Ovary (tissue), 7 donors: ENCODE measurements around a stretch of chr5.

- PRO-cap, 7 experiments: no peak in any of the 7 experiments
- RAMPAGE, long total RNA, 2 experiments: no peak in any of the 2 experiments
These were observed 39.5 kb downstream of the SEMA6A start for GRCh38 chr5:116535151-116535585.

DNA sequence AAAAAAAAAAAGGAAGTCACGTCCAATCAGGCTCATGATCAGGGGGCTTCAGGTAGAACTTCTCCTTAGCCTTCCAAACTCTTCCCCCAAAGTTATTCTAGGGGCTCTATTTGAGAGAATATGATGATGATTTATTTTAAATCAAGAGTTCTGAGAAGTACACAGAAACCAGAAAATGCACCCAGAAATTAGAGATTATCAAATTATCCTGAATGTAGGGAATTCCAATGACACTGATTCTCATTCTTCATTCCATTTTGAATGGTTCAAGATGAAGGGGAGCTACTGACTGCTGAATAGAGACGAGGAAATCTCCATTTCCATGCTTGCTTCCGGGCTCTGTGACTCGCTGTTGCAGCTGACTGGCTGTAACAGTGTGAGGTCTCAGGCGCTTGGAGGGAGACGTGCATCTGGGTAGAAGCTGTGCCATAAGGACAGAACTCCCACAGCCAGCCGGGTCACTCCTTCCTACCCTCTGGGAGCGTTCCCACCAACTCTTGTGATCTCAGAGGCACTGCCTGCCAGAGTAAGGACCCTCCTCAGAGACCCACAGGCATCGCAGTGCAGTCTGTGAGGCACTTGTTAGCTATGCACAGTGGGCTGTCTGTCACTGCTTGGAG is 203.2 kb upstream of the SEMA6A start:
- PRO-cap, 7 experiments: peak in 1 of 7 experiments; most common plus-strand start position 374 of the sequence (in 1)
- RAMPAGE, long total RNA, 2 experiments: no peak in any of the 2 experiments

DNA sequence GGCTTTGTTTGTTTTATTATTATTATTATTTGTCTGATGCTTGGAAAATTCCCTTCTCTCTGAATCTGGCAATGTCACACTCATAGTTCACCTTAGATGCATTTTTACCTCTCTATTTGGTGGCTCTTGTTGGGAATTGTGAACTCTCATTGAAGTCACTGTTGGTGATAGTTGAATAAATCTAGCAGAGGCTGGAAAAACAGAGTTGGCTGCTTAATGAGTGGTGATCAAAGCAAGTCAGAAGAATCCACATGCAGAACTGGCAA is 364.5 kb upstream of the SEMA6A start:
- PRO-cap, 7 experiments: no peak in any of the 7 experiments
- RAMPAGE, long total RNA, 2 experiments: no peak in any of the 2 experiments

GRCh38 chr5:117343682-117343977 is 769.0 kb upstream of the SEMA6A start:
- PRO-cap, 7 experiments: no peak in any of the 7 experiments
- RAMPAGE, long total RNA, 2 experiments: no peak in any of the 2 experiments

DNA sequence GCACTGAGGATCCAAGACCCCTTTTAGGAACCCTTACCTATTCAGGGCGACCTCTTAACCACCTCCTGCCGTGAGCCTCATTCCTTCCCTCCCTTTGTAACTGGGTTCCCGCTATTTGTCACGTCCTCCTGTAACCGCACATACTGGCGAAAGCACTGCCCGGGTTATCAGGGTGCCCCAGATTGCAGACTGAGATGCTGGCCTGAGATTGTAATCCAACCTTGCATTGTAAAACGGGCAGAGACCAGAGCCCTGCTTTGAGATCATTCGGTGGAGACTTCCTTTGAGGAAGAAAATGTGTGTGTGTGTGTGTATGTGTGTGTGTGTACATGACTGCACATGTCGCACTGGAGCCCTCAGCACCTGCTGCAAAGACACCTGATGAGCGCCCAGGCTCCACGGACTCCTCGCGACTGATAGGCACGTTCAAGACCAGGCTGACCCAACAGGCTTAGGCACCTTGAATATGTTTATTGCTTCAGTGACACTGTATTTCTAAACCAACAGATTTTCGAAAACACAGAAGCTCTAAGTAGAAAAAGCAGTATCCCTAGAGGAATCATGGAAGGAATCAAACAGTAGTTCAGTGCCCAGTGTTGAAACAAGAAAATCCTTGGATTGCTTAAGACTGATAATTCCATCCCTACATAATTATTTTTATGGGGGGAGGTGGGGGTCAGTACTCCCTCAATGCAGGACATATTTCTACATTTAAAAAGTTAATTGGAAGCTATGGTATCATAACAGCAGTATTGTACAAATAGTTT is 86.5 kb upstream of the TNFAIP8 start:
- PRO-cap, 7 experiments: no peak in any of the 7 experiments
- RAMPAGE, long total RNA, 2 experiments: no peak in any of the 2 experiments

- PRO-cap, 7 experiments: no peak in any of the 7 experiments
- RAMPAGE, long total RNA, 2 experiments: no peak in any of the 2 experiments
These were observed 65.7 kb upstream of the TNFAIP8 start for GRCh38 chr5:119290117-119290582.

GRCh38 chr5:119309323-119309799 is 46.5 kb upstream of the TNFAIP8 start:
- PRO-cap, 7 experiments: no peak in any of the 7 experiments
- RAMPAGE, long total RNA, 2 experiments: no peak in any of the 2 experiments

- PRO-cap, 7 experiments: no peak in any of the 7 experiments
- RAMPAGE, long total RNA, 2 experiments: no peak in any of the 2 experiments
These were observed 2.3 kb downstream of the TNFAIP8 start for GRCh38 chr5:119358156-119358449.

DNA sequence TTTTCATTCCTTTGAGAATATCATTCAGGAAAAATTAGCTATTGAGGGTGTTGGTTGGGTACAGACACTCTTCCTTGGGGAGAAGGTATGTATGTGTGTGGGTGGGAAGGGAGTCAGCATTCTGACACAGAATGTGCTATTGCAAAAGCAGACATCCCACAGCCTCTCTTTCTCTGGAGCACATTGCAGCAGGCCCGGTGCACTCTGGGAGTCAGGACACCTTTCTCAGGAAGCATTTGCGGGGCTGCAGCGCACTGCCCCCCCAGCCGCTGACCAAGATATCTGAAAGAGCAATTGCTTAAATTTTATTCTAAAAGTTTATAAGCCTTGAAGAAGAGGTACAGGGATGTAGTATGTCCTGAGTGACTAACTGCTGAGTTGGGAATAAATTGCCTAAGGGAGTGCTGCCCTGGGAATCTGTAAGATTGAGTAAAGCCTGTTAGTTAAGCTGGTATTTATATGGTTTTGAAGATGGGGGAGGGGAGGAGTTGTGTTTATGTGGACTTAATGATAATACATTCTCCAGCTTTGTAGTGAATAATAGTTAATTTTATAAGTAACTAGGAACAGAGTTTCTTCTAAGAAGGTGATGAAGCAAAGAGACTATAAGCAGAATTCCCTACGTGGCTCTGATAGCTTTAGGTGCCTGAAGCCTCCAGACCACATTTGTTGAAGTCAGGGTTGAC is 5.3 kb downstream of the TNFAIP8 start:
- PRO-cap, 7 experiments: no peak in any of the 7 experiments
- RAMPAGE, long total RNA, 2 experiments: no peak in any of the 2 experiments

DNA sequence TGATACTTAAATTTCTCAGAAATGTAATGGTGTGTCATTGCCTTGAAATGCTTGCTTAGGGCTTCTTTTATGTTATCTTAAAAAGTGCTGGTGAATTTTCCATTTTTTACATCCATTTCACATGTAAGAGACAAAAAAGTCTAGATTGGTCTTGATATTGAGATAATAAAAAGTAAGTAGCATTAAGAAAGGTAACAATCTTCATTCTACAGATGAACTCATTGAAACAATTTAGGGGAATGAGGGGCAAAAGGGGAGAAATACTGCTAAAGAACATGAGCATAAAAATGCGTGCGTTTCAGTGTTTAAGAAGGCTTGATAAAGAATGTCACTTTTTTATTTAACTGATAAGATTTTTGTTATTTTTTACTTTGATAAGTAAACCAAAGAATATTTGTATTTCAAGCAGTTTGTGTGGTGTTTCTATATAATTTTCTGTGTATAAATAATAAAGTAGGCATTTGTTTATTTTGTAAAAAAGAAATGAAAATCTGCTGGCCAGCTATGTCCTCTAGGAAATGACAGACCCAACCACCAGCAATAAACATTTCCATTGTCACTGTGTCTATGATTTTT is 38.3 kb downstream of the TNFAIP8 start:
- PRO-cap, 7 experiments: no peak in any of the 7 experiments
- RAMPAGE, long total RNA, 2 experiments: no peak in any of the 2 experiments

DNA sequence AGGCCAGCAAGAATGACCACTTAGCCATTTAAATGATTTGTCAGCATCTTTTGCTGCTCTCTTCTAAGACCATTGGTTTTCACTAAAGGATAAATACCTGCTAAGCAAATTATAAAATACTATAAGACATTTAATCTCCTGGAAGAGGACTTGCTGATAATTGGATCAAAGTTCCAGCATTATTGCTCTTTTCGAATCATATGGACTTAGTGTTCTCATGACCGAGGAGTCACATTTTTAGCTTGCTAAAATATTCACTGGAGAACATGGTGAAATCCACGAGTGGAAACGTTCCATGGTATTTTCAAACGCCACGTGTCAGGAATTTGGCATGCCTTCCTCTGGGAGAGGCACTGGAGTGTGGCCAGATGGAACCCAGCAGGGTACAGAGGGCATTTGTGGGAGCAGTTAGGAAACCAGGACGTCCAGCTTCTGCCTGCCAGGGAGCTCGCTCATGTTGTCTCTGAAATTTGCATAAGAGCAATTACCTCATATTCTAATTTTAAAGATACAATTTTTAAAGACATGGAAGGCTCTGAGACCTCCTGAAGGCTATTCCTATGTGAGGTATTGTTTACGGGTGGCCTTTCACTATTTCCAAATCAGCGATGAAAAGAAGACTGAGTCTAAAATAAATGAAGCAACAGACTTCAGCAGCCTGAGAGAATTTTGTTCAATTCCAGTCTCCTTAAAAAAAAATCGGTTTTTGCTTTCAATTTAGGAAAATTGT is 43.2 kb downstream of the TNFAIP8 start:
- PRO-cap, 7 experiments: no peak in any of the 7 experiments
- RAMPAGE, long total RNA, 2 experiments: no peak in any of the 2 experiments

GRCh38 chr5:120511888-120512969 is 48.1 kb downstream of the PRR16 start:
- PRO-cap, 7 experiments: no peak in any of the 7 experiments
- RAMPAGE, long total RNA, 2 experiments: no peak in any of the 2 experiments

DNA sequence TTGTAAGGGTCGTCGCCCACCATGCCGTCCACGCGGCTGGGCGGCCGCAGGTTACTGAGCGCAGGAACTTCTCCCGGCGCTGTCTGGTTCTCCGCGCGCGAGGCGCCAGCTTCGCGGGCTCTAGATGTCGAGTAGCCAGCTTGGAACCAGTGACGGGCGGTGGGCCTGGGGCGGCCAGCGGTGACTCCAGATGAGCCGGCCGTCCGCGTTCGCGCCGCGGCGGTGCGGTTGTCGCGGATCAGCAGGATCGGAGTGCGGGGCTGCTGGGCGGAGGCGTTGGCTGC is 649 bp downstream of the LOX start:
- PRO-cap, 7 experiments: no peak in any of the 7 experiments
- RAMPAGE, long total RNA, 2 experiments: no peak in any of the 2 experiments

- PRO-cap, 7 experiments: peak in 2 of 7 experiments; most common plus-strand start chr5:122310849 (in 1); most common minus-strand start chr5:122310877 (in 1)
- RAMPAGE, long total RNA, 2 experiments: no peak in any of the 2 experiments
These were observed 1.5 kb upstream of the SNCAIP start for GRCh38 chr5:122310524-122311030.

- PRO-cap, 7 experiments: peak in 5 of 7 experiments; most common plus-strand start chr5:123090284 (in 1); most common minus-strand start chr5:123090136 (in 5)
- RAMPAGE, long total RNA, 2 experiments: no peak in any of the 2 experiments
These were observed 1.2 kb downstream of the PRDM6 start for GRCh38 chr5:123089937-123090987.

DNA sequence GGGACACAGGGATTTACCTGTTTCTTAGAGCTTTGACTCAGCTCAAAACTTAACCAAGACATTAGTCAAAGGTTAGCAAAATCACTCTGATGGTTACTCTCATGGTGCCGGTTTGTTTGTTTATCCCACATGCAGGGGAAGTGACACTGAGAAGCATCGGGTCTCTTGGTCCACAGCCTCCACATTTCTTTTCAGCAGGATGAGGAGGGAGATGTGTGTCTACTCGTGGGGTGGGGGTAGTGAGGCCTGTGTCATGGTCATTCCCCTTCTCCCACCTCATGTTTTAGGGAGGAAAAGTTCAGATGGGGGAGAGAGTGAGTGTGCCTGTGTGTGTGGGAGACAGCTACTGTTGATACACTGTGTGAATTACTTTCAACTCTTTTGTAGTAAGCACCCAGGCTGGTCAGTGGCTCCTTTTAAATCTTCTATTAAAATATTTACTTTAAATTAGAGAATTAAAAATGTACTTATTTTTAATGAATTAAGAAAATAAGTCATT is 1.2 kb downstream of the CSNK1G3 start:
- PRO-cap, 7 experiments: peak in 5 of 7 experiments; most common minus-strand start position 192 of the sequence (in 4)
- RAMPAGE, long total RNA, 2 experiments: no peak in any of the 2 experiments

DNA sequence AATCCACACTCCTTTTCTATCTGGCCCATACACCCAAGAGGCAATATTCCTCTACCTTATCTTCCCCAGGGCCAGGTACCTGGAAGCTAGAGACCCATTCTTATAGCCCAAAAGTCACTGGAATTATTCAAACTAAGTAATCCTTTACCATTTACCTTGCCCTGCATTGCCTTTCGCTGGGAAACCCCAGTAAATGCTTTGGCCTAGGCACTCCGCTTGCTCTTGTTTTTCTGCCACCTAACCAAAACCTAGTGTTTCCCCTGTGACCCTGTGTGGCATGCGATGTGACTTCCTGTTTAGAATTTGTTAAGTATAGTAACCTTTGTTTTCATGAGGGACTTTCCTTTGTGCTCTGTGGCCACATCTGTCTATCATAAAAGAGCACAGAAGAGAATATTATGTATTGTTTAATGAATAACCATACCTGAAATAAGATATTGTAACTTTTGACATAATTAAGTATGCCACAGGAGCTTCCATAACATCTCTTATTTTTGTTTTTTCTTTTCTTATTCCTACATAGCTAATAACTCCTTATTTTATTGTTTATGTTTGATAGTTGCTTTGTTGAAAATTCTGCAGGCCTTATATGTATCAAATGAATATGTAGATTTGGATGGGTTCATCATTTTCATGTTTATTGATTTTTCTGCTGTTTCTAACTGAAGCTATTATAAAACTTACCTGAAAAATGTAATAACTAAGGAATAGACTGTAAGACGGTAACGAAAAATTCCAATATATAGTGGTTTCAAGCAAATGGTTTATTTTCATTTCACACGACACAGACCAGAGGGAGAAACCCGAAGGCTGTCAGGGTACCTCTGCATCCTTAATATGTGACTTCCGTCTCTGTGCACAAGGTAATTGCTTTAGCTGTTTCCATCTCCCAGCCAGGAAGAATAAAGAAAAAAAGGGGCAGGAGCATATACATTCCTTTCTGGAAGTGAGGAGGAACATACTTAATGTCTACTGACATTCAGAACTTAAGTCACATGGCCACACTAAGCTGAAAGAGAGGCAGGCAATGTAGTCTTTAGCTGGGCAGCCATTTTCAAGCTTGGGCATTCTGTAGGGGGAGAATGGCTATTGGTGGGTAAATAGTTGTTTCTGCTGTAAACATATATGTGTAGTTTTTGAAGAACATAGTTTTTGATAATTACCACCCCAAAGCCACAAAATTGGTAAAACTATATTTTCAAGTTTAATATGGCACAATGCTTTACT is 37.9 kb downstream of the CSNK1G3 start:
- PRO-cap, 7 experiments: no peak in any of the 7 experiments
- RAMPAGE, long total RNA, 2 experiments: no peak in any of the 2 experiments

DNA sequence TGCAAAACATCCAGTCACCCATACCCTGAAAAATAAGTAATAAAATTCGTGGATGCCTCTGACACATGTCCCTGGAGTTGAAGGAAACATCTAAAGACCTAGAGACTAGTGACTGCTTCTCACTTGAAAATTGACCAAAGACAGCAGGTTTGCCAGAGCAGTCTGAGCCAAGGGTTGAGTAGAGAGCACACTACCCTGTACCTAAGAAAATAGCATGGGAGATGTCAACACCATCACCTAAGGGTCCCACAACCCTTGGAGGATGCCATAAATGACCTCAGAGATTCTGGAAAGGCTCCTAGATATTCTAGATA is 536.7 kb downstream of the ZNF608 start:
- PRO-cap, 7 experiments: peak in 1 of 7 experiments; most common plus-strand start position 157 of the sequence (in 1)
- RAMPAGE, long total RNA, 2 experiments: no peak in any of the 2 experiments

DNA sequence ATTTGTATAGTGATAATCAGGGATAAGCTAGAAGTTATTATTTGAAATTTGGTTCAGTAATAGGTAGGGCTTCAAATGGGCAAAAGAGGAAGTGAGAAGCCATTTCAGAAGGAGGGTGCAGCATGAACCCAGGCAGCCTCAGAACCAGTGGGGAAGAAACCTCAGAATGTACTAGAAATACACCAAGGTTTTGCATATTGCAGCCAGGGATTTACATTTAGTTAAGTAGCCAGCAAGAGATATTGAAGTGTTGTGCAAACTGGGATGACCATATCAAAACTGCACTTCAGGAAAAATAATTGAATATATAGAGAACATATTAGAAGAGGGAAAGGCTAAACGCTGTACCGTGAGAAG is 335.9 kb downstream of the ZNF608 start:
- PRO-cap, 7 experiments: no peak in any of the 7 experiments
- RAMPAGE, long total RNA, 2 experiments: no peak in any of the 2 experiments

DNA sequence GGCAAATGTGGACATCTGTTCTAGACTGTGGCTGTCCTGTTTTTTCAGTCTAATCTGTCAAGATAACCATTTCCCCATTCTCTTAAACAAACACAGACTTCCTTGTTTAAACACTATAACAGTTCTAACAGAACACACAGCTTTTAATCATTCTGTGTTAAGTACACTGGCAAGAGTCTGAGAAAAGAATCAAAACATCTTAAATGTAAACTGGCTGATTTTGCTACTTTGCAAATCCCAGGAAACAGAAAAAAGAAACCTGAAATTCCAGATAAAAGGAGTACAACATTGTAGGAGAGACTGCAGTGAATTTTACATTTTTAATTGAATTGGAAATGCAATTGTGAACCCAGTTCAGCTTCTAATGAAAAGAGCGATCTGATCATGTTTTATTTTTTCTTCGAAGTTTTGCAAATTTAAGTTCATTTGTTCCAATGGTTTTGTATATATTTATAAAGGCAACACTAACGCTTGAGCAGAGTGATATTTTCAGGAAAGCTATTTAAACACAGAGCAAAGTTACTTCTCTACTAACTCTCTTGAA is 146.6 kb downstream of the ZNF608 start:
- PRO-cap, 7 experiments: no peak in any of the 7 experiments
- RAMPAGE, long total RNA, 2 experiments: no peak in any of the 2 experiments